ENCODE measurements around the gene TBP.

DNA sequence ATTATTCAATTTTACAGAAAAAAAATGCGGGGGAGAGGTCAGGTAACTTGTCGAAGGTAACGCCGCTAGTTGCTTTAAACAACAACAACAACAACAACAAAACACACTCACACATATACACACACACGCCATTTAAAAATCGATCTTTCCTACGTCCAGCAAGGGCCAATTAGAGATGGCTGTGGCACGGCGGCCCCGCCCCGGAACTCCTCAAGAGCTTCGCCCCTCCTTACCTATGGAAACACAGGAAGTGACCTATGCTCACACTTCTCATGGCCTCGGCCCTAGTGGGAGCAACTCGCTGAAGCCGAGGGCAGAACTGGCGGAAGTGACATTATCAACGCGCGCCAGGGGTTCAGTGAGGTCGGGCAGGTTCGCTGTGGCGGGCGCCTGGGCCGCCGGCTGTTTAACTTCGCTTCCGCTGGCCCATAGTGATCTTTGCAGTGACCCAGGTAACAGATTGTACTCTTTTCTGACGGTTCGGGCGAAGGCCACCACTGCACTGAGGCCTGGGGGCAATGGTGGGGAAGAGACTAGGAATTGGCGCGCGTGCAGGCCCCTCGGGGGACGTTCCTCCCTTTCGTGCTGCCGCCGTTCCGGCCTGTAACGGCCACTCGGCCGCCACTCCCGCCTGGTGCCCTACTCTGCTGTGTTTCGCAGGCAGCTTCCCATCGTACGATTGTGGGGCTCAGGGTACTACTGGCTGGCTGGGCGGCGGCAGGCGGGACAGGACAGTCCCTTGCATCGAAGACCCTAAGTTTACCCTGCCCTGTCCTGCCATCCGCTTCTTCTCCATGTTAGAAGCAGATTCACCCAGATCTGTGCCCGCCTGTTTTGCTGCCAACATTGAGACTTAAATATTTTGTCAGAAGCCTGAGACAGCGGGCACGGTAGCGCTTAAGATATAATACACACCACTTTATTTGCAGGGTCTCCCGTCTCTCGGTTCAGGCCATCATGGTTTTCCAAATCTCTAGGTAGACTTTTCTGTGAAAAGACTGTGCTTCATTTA is at the start of gene TBP:
Gene TBP (plus strand): TSS at position 358 of the 1,012 bp plus-strand sequence.
- PRO-cap, result bidirectional peak, plus-strand start at position 371 of the sequence, minus-strand start at position 134 of the sequence
- RRBS, 2 experiments, result no CpG with 5 or more reads among the region's 57 CpGs

All from astrocyte (in vitro differentiated cells and primary cell).